GM12891 (cell line): ENCODE measurements around a stretch of chr4.

DNA sequence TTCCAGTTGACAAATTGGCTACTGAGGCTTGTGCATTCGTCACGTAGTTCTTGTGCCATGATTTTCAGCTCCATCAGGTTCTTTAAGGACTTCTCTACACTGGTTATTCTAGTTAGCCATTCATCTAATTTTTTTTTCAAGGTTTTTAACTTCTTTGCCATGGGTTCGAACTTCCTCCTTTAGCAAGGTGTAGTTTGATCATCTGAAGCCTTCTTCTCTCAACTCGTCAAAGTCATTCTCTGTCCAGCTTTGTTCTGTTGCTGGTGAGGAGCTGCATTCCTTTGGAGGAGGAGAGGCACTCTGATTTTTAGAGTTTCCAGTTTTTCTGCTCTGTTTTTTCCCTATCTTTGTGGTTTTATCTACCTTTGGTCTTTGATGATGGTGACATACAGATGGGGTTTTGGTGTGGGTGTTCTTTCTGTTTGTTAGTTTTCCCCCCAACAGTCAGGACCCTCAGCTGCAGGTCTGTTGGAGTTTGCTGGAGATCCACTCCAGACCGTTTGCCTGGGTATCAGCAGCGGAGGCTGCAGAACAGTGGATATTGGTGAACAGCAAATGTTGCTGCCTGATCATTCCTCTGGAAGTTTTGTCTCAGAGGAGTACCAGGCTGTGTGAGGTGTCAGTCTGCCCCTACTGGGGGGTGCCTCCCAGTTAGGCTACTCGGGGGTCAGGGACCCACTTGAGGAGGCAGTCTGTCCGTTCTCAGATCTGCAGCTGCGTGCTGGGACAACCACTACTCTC, 113.0 kb downstream of the NEK1 start:
- RRBS: no CpG with 5 or more reads among the region's 9 CpGs

GRCh38 chr4:169561266-169562445, 50.7 kb downstream of the NEK1 start:
- RRBS: no CpG with 5 or more reads among the region's 3 CpGs

DNA sequence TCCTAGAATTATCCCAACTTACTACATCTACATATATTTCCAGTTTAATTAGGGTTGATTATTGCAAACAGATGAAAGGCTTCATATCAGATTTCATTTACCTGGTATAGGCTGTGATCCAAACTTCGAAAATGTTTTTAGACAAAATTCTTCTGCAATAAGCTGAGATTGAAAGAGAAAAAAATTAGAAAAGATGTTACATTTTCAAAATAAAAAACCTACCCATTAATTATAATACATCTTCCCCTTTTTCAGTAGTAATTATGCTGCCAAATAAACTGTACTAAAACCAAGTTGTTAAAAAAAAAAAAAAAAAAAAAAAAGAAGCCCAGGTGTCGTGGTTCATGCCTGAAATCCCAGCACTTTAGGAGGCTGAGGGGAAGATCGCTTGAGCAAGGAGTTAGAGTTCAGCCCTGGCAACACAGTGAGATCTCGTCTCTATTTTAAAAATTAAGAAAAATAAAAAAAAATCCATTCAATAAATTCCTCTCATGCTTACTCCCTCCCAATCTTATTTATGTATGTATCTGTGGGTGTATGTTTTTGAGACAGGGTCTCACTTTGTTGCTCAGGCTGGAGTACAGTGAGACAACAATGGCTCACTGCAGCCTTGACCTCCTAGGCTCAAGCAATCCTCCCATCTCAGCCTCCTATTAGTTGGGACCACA, 31.5 kb downstream of the NEK1 start:
- RRBS: no CpG with 5 or more reads among the region's 4 CpGs

DNA sequence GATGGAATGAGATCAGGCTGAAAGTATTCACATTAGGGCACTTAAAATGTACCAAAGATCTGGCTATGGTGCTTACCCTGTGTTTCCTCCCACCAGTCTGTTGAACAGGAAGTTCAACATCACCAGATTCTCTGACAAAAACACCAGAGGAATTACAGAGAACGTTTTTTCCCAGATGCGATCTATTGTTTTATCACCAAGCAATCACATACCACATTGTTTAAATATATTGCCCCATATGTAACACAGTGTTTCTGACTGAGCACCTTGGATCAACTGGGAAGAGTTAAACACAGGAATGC, 2.0 kb upstream of the CLCN3 start:
- RRBS: no CpG with 5 or more reads among the region's 2 CpGs

DNA sequence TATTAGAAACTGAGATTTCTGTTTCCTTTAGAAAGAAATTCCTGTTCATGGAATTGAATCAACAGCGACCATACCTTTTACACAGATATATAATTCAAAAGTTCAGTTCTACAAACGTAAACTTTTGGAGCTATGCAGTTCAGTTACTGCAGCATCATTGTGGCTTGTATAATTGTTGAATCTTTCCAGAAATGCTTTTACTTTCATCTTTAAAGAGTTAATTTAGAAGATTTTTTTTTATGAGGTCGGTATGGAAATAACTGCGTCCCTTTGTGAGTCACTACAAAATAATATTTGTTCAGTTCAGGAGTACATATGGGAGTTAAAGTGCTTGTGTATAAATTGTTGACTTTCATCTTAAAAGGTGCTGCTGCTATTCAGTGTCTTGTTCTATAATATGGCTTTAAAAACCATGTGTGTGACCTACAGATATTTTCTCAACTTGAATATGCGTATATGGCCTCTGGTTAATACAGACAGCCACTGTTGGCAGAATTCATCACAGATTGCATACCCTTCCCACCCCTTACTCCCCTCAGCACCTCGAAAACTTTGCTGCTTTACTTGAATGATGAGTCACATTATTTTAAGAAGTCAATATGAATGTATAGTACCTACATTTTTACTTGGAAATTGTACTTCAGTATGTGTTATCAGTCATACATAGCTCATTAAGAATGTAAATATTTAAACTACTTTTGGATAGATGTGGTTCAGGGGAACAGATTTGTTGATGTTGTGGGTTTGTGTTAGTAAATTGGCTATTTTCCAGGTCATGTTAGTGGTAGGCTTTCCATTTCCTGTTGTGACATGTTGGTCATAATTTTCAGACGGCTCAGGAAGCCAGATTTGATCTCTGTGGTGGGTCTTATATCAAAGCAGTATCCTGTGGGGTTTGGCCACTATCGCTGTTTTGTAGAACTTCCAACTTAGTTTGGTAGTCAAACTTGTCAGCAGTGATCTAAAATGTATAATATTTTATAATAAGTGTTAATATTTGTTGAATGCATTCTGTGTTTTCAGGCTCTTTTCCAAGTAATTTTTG, 1.5 kb downstream of the CLCN3 start:
- RRBS: no CpG with 5 or more reads among the region's 8 CpGs

DNA sequence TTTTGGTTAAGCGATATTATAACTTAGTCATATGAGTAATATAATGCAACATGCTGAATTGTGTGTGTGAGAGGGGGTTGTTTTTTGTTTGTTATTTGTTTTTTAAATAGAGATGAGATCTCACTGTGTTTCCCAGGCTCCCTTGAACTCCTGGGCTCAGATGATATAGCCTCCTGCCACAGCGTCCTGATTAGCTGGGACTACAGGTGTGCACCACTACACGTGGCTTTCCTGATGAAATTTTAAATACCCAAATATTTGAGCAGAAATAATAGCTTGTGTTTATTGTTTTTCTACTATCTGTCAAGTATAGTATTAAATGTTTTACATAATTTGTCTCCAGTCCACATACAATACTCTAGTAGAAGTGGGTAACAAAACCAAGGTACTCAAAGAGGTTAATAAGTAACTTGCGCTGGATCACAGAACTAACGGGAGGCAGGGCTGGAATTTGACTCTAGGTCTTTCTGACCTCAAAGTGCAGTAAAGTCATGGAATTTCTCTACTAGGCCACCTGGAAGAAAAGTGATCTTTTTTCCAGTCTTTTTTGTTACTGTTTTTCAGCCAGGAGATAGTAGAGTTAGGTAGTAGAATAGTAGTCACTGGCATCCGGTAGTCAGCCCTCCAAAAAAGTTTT, 47.8 kb downstream of the CLCN3 start:
- RRBS: no CpG with 5 or more reads among the region's 6 CpGs

- RRBS: no CpG with 5 or more reads among the region's 3 CpGs
Measured at GRCh38 chr4:171080102-171080355, 733.2 kb upstream of the GALNTL6 start.

DNA sequence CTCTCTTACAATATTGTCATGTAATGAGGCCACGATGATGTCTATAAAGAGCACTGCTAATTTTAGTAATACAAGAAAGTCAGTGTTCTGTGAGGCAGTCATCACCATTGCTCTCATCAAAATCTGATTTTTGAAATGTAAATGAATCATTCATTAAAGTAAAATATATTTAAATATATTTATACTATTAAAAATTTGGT, 15.5 kb downstream of the HMGB2 start:
- RRBS: no CpG with 5 or more reads among the region's 1 CpG

GRCh38 chr4:173370110-173370772, 513 bp upstream of the SAP30 start:
- RRBS: no CpG with 5 or more reads among the region's 29 CpGs

- RRBS: no CpG with 5 or more reads among the region's 16 CpGs
Measured at GRCh38 chr4:173521803-173522132, 8.3 kb downstream of the HAND2 start.

DNA sequence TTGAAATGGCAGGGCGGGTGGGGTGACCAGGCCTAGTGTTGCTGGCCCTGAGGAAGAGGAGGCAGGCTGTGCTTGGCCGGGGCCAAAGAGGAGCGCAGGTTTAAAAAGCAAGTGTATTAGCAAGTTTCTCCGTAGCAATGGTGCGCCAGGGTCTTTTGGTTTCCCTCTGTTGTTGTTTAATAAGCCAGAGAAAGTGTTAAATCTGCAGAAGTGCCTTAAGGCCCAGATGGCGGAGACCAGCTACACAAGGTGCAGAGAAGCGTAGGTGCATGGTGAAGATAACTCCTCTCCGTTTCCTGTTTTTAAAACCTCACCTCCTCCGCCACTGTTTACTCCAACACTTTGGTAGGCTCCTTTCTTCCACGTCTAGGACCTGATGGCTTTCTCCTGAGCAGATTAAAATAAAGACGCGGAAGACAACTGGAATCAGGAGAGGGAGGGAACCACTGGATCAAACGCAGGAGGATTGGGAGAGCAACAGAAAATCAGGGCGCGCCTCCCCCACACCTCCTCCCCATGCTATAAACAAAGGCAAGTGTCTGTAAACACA, 5.3 kb downstream of the HAND2 start:
- RRBS: no CpG with 5 or more reads among the region's 15 CpGs

- RRBS: no CpG with 5 or more reads among the region's 2 CpGs
Measured at GRCh38 chr4:173532606-173533021, 2.6 kb upstream of the HAND2 start.

- RRBS: no CpG with 5 or more reads among the region's 5 CpGs
Measured at GRCh38 chr4:173535817-173536374, 5.9 kb upstream of the HAND2 start.

- RRBS: no CpG with 5 or more reads among the region's 6 CpGs
Measured at GRCh38 chr4:173543223-173543753, 13.3 kb upstream of the HAND2 start.

- RRBS: no CpG with 5 or more reads among the region's 2 CpGs
Measured at GRCh38 chr4:173925304-173925821, 358.1 kb downstream of the FBXO8 start.

DNA sequence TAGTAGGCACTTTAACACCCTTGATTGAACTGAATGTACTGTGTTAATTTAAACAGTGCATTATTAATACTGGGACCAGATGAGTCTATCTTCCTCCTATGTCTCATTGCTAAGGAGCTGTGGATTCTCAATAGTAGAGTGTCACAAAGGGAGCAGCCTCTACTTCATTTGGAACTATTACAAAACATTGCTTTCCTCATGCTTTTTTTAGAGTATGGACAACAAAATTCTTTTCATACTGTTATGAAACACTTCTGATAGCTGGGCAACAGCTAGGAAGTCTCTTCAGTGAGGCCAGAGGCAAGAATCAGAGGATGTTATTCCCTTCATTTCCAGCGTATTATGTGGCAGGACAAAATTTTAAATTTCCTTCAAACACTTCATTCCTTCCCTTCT, 160.8 kb downstream of the FBXO8 start:
- RRBS: no CpG with 5 or more reads among the region's 1 CpG

DNA sequence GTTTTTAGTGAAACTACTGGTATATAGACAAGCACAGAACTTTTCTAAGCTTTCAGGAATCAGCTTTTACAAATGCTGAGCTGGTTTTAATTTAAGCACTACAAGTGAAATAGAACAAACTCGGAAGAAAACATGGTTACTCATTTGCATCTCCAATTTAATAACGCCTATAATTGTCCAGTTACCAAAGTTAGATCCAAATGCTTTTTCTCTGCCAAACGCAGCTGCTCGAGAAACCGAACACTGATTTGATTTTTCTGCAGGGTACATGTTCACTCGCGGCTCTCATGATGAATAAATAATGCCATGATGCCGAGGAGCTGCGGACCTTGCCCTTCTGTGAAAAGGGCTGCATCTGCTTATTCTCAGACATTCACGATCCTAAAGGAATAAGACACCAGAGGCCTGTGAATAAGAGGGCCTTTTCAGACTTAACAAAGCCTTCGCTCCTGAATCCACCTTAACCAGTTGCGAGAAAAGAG, 147.7 kb downstream of the FBXO8 start:
- RRBS: no CpG with 5 or more reads among the region's 12 CpGs

DNA sequence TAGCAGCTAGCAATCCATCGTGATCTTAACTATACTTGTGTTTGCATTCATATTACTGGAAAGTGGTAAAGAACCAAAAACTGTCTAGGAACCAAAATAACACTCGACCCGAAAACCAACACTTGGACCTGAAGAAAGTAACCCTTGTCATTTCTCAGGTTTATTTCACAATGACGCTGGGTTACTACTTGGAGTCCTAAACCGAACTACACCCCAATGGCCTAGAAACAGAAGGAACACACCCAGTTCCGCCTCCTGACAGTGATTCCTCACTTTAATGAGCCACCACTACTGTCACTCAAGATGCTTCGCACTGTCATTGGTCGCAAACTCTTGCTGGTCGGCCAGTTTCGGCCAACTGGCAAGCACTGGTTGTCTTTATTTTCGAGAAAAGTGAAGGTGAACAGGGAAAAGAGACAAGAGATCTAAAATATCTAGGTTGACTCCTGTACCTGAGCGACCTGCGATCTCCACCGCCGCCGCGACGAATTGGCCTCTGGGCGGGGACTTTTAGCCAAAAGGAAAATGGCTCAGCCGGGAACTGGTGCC, 435 bp downstream of the FBXO8 start:
- RRBS: no CpG with 5 or more reads among the region's 20 CpGs

DNA sequence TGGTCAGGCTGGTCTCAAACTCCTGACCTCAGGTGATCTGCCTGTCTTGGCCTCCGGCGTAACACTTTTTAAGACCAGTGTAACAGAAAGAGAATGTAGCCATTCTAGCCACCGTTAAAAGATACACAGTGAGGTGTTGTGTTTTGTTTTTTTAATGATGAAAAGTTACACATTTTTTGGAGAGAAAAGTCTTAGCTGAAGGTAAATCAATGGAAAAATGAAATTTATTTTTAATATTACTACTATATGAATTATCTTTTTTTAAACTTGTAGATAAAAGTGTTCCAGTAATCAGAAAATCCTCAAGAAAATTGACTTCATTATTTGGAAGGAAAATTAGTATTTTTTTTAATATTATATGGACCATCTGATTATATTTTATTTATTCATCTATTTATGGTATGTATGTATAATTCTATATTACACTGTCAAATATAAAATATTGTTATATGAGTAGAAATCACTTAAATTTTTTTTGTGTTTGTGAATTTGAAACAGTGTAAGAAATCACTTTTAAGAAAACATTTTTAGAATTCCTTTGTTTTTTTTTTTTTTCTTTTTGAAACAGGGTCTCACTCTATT, 34.6 kb downstream of the CEP44 start:
- RRBS: no CpG with 5 or more reads among the region's 3 CpGs

DNA sequence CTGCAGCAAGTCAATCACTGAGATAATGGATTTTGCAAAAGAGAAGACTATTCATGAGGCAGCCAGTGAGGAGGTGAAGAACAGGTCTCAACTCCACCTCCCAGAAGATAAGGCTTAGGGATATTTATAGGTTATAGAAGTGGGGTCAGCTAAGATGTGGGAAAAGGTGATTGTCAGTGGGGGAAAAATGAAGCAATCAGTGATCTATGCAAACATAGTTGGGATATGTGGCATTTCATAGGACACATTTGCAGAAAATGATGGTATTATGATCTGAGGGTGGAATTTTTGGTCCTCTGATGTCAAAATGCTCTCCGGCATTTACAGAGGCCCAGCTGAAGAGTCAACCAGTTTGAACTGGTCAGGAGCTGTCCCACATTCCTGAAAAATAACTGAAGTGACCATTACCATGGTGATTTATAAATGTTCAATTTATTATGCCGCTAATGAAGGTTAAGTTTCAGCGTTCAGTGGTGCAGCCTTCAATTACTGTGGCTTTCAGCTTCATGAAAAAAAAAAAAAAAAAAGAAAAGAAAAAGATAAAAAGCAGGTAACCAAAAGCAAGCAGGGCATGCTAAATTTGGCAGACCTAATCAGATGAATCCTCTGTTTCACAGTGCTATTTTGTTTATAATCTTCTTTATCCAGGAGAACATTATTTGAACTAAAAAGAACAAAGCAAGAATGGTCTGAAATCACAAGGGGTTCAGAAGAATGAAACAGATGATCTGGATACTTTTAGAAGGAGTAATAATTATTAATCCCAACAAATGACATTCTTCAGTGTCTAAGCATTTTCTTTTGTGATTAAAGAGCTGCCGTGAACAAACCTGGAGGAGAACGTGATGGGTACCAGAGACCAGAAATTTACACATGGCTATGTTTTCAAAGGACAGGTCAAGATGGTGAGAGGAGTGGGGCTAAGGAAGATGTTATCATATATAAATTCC, 12.4 kb upstream of the HPGD start:
- RRBS: no CpG with 5 or more reads among the region's 5 CpGs